Measurements from ENCODE around the gene NELL2.

GRCh38 chr12:42587762-42588469, 1.6 kb downstream of the PRICKLE1 start:
- PRO-cap, 2 experiments: no peak in any of the 2 experiments
- RAMPAGE, long total RNA, 4 experiments: no peak in any of the 4 experiments

GRCh38 chr12:42691788-42692592, 102.4 kb upstream of the PRICKLE1 start:
- PRO-cap, 2 experiments: no peak in any of the 2 experiments
- RAMPAGE, long total RNA, 4 experiments: no peak in any of the 4 experiments

- PRO-cap, 2 experiments: no peak in any of the 2 experiments
- RAMPAGE, long total RNA, 4 experiments: no peak in any of the 4 experiments
Measured at GRCh38 chr12:42985550-42985867, 396.0 kb upstream of the PRICKLE1 start.

DNA sequence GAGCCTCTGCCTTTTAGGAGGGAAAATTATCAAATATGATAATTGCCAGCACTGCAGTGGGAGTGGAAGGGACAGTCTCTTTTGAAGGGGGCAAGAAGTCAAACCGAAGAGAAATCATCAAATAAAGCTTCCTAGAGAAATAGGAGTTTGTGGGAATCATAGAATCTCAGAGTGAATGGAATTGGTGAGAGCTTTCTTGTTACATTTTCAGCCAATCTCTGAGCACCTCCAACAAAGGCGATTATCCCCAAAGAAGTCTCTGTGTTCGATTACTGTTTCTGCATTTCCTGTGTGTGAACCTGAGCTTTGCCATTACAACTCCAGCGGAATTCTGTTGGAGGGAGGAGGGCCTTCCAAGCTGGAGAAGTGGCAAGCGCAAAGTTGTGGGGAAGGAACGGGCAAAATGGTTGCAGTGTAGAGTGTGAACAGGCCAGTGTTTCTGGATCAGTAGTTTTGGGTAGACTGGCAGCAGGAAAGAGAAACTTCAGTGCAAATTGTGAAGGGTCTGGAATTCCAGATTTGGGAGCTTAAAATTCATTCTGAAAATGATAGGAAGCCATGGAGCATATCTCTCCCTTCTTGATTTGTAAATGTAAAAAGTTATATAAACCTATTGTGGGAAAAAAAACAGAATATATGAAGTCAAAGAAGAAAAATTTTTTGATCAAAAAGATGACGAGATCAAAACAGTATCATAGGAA, 23.2 kb downstream of the TMEM117 start:
- PRO-cap, 2 experiments: no peak in any of the 2 experiments
- RAMPAGE, long total RNA, 4 experiments: start-site peak on the plus strand in 1 of 4 experiments, centred at position 333 of the sequence, 5 reads per replicate

DNA sequence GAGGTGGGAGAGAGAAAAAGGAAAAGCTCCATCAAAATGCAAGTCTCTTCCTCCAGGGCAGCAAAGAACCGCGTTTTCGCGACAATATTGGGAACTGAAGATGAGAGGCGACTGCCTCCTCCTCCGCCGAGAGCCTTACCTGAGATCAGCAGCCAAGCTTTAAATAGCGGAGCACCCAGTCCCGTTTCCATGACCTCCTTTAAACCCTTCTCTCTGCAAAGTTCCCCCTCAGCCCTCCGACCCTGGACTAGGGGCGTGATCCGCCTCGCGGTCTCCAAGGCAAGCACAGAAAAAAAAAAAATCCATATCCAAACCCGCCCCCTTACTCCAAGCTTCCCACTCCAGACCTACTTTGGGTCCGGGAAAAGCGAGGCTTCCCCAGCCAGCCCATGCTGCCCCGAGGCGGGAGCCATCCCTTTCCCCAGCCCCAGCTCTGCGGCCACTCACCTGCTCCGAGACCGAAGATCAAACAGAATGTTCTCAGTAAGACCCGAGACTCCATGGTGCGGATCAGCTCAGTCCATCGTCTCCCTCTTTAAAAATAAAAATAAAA, 671 bp downstream of the NELL2 start:
- PRO-cap, 2 experiments: no peak in any of the 2 experiments
- RAMPAGE, long total RNA, 4 experiments: no peak in any of the 4 experiments

DNA sequence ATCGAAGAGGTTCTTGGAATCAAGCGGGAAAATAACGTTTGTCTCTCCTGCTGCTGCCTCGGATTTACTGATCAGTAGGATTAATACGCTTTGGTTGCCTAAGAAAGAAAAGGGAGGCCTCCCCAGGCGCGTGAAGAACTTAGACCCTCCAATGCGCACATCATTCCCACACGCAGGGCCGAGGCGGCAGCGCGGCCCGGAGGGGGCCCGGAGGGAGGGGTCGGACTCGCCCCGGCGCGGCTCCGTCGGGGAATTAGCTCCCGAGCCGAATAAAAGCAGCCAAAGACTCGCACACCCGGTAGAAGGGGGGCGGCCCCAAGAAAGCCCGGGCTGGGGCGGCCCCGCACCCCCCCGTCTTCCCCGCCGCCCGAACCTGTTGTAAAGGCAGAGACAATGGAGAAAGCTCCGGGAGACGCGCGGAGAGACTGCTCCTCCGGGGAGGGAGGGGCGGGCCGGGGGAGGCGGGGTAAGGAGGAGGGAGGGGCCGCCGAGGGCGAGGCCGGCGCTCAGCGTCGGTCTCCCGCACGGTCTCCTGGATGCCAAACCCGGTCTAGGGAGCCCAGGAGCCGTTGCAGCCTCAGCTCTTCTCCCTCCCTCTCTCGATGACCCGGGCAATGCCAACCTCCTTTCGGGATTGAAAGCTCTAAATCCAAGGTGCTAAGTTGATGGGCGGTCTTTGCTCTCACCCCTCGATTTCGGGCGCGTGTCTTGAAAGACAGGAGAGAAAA, at the start of gene NELL2:
Gene NELL2 (minus strand): TSS at position 395 of the 728 bp plus-strand sequence.
- PRO-cap, 2 experiments: no peak in any of the 2 experiments
- RAMPAGE, long total RNA, 4 experiments: start-site peak on the minus strand in 2 of 4 experiments, centred at positions 423 to 448 of the sequence, 16 to 18 reads per replicate

DNA sequence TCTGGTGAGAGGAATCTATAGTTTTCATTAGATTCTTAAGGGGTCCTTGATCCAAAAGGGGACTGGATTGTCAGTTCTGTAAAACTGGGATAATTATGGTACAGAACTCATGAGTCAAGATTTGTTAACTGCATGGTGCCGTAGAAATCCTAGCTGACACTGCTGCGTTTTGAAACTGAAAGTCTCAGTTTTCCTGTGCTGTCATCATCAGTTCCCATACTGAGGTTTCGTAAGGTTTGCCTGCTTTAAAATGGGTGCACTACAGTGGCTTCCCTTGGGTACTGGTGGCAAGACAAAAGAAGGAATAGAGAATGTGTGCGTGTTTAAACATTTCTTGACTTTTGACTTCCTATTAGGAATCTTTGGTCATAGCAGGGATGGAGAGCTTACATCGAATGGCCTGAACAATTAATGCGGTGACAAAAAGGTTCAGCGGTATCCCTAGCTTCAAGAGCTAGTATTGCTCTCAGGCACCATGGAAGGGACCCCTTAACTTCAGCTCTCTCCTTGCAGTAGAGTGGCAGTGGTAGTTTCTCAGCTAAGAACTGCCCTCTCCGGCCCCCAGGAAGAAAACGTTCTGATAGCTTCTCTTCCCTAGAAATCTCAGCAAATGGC, 28.7 kb downstream of the ANO6 start:
- PRO-cap, 2 experiments: no peak in any of the 2 experiments
- RAMPAGE, long total RNA, 4 experiments: no peak in any of the 4 experiments

DNA sequence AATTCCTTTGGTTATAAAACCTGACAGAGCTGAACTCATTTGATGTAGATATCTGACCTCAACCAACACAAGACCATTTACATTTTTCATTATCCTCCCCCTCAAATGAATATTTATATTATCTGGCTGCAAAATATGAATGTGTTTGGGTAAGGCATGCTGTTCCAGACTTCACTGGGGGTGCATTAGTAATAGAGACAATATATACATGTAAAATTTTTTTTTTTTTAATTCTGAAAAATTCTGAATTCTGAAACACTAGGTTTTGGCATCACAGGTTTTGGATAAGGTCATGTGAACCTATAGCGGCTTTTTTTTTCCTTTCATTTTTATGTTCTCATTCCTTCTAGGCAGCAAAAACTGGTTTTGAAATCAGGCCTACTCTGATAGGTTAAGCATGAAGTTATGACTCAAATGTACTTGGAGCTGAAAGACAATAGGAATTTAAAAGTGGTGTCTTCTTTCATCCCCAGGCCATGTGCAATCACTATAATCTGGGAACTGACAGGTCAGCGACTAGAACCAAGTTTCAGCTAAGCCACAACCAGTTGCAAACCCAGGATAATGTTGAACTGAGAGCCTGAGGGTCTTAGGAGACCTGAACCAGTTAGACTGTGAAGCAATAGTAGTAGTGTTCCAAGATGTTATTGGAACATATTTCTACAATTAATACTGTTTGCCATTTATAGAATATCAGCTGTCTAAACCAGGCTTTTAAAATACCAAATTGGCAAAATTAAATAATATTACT, 74.2 kb downstream of the ANO6 start:
- PRO-cap, 2 experiments: no peak in any of the 2 experiments
- RAMPAGE, long total RNA, 4 experiments: no peak in any of the 4 experiments

- PRO-cap, 2 experiments: no peak in any of the 2 experiments
- RAMPAGE, long total RNA, 4 experiments: no peak in any of the 4 experiments
Measured at GRCh38 chr12:45407165-45407958, 191.5 kb downstream of the ANO6 start.

- PRO-cap, 2 experiments: no peak in any of the 2 experiments
- RAMPAGE, long total RNA, 4 experiments: no peak in any of the 4 experiments
Measured at GRCh38 chr12:45409967-45410314, 194.0 kb downstream of the ANO6 start.

DNA sequence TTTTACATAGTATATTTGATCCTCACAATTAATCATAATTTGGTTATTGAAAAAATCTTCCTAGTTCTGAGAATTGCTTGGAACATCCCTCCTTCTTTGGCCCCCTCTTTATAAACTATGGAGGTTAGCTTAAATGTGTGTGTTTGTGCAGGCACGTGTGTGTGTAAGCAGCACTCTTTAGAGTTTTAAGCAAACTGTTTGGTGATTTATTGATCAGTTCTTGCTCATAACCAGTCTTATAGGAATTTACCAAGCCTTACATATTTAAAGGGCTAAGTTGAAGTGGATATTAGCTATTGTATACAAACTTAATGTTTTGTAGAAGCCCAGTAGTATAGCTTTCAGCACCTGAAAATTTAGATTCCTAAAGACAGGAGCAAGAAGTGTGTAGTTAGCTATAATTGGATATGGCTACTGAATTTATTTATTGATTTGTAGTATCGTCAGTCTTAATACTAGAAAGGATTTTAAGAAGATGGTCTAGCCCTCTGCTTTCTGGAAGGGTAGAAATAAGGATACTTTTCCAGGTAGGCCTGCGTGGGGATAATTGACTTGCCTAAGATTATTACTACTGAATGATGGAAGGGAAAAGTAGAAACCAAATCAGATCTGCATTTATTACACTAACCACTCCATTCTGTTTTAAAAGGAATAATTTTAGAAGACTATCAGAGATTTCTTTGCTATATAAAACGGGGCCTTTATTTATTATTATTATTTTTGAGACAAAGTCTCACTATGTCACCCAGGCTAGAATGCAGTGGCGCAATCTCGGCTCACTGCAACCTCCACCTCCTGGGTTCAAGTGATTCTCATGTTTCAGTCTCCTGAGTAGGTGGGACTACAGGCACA, 15.6 kb downstream of the ARID2 start:
- PRO-cap, 2 experiments: no peak in any of the 2 experiments
- RAMPAGE, long total RNA, 4 experiments: no peak in any of the 4 experiments

DNA sequence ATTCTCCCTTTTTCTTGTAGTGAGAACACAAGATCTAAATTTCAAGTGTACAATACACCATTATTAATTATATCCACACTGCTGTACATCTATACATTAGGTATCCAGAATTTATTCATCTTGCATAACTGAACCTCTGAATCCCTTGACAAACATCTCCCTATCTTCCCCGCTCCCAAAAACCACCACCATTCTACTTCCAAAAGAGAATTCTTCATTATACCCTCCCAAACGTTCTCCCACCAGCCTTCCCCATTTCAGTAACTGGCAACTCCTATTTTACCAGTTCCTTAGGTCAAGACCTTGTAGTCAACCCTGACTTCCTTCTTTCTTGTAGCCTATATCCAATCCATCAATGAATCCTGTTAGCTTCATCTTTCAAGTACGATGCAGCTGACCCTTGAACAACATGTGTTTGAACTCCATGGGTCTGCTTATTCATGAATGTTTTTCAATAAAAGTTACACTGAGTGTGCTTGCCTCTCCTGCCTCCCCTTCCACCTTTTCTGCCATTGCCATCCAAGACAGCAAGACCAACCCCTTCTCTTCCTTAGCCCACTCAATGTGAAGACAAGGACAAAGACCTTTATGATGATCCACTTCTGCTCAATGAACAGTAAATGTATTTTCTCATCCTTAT, 48.9 kb downstream of the SCAF11 start:
- PRO-cap, 2 experiments: no peak in any of the 2 experiments
- RAMPAGE, long total RNA, 4 experiments: no peak in any of the 4 experiments

- PRO-cap, 2 experiments: no peak in any of the 2 experiments
- RAMPAGE, long total RNA, 4 experiments: no peak in any of the 4 experiments
Measured at GRCh38 chr12:45989356-45989651, 1.1 kb downstream of the SCAF11 start.

GRCh38 chr12:45989652-45990168, 664 bp downstream of the SCAF11 start:
- PRO-cap, 2 experiments: peak in 2 of 2 experiments; most common plus-strand start chr12:45989863 (in 2); most common minus-strand start chr12:45989805 (in 1)
- RAMPAGE, long total RNA, 4 experiments: no peak in any of the 4 experiments

- PRO-cap, 2 experiments: no peak in any of the 2 experiments
- RAMPAGE, long total RNA, 4 experiments: no peak in any of the 4 experiments
Measured at GRCh38 chr12:46176973-46177368, 91.9 kb downstream of the SLC38A1 start.

- PRO-cap, 2 experiments: no peak in any of the 2 experiments
- RAMPAGE, long total RNA, 4 experiments: no peak in any of the 4 experiments
Measured at GRCh38 chr12:46194199-46195031, 74.4 kb downstream of the SLC38A1 start.

DNA sequence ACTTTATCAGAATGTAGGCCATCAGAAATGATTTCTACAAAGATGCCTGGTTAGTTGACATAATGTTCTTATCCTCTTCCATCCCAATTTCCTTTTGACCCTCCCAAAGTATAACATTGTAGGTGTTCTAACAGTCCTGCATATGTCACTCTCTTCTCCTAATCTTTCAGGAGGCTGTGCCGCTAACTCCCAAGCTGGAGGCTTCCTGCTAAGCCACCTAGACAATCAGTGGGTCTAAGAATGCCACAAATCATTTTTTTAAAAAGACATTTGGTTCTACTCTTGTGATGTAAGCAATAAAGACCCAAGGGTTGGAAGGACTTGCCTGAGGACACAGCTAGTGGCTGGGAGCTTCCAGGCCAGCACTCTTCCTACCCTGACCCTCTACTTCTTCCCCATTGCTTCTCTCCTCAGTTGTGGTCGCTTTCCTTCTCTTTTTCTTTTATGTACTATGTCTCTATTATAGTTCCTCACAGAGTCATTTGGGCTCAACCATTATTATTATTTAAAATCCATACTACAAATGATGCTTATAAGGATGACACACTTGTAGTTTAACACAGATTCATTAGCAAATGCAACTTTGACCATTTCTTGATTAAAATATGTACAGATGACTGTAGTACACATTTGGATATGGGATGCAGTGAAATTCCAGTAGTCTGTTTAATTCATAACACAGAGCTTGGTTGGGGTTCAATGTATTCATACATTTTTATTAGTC, 30.3 kb downstream of the SLC38A1 start:
- PRO-cap, 2 experiments: no peak in any of the 2 experiments
- RAMPAGE, long total RNA, 4 experiments: no peak in any of the 4 experiments

DNA sequence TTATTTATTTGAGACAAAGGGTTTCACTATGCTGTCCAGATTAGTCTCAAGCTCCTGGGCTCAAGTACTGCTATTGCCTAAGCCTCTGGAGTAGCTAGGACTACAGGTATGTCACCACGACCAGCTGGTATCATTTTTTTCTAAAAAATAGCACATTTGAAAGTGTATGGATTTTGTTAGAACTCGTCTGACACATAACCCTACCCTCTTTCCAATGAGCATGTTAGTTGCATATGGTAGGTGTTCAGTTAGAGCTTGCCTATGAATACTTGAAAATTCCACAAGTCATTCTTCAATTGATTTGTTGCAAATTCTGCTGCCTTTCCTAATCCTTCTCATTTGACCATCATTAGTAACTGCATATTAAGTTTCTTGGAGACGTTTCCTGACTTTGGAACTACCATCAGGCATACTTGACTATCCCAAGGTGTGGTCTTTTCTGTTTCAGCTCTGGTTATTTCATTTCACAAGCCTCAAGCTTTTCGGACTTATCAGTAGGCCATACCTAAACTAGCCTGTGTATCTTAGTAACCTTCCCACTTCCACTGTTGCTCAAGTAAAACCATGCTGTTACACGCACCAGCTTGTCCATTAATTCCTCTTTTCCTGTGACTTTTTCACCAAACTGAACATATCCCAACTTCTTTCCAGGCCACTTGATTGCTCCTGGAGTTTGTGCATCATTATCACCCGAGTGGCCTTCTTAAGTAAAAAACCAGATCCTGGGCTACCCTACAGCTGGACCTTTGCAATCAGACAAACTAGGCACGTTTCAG, 15.3 kb downstream of the SLC38A2 start:
- PRO-cap, 2 experiments: peak in 1 of 2 experiments; most common minus-strand start position 453 of the sequence (in 1)
- RAMPAGE, long total RNA, 4 experiments: no peak in any of the 4 experiments

- PRO-cap, 2 experiments: no peak in any of the 2 experiments
- RAMPAGE, long total RNA, 4 experiments: no peak in any of the 4 experiments
Measured at GRCh38 chr12:46376562-46377081, 4.0 kb upstream of the SLC38A2 start.

DNA sequence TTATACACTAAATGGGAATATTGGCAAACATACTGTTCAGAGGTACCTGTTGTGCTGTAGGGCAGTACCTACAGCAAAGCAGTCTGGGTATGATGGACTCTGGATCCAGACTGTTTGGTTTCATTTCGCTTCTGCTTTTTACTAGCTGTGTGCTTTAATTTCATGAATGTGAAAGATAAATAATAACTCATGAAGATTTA, 17.7 kb upstream of the SLC38A2 start:
- PRO-cap, 2 experiments: no peak in any of the 2 experiments
- RAMPAGE, long total RNA, 4 experiments: no peak in any of the 4 experiments

Measured in upper lobe of left lung (tissue), 5 donors.